HT1080 (cell line): ENCODE results near the gene SLC9A4.

DNA sequence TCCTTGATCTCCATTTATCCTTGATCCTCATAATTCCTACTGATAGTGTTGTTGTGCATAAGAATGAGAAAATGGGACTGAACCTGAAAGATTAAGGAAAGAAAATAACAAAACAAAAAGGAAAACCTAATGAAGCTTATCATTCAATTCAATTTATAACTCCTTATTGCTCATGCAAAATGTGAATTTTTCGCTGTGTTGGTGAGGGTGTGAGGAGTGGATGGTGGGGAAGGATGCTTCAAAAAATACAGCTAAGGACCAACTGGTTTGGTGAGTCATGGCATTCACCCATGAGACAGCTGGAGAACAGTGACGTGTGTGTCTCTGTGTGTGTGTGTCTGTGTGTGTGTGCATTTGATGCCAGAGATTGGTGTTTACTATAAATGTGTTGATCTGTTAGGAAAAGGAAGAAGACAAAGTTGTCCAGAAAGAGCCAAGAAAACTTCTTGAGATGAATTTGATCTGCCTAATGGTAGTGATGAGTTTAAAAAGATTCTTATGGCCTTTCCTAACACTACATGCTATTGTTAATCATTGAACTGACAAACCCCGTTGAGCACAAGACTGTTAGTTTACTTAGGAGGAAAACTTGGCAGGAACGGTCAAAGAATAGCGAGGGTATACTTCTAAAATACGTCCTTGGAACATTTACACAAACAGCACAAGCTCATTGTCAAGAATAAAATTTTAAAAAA, 36.5 kb upstream of the IL1R1 start:
RAMPAGE:
- cytosol, long total RNA = no peak
- long total RNA = no peak
- nucleus, long total RNA = no peak

DNA sequence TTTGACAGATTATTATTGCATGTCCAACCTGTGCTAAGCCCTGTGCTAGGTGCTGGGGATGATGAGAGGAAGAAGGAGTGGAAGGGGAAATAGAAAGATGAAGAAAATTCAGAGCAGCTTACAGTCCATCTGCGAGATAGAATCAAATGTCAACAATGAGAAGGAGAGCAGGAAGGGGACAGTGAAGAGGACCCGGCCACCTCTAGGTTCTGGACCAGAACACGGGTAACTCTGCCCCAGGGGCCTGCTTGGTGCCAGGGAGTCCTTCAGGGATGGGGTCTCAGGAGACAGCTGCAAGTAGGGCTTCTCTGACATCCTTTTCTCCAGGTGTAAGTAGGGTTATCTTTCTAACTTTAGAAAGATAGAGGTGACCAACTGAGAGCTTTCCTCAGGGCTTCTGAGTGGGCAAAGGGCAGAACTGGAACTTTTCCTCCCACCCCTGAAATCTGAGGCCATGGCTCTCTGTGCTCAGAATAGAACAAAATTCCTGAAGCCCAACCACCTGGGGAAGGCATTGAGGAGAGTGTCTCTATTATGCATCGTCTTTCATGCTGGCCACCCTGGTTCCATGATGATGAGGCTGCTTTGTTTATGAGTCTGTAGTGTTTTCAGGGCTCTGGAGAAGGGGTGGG, 30.9 kb upstream of the IL1R1 start:
RAMPAGE:
- cytosol, long total RNA = no peak
- long total RNA = no peak
- nucleus, long total RNA = no peak

GRCh38 chr2:102155436-102156340, 13.1 kb downstream of the IL1R1 start:
RAMPAGE:
- cytosol, long total RNA = no peak
- long total RNA = no peak
- nucleus, long total RNA = no peak

DNA sequence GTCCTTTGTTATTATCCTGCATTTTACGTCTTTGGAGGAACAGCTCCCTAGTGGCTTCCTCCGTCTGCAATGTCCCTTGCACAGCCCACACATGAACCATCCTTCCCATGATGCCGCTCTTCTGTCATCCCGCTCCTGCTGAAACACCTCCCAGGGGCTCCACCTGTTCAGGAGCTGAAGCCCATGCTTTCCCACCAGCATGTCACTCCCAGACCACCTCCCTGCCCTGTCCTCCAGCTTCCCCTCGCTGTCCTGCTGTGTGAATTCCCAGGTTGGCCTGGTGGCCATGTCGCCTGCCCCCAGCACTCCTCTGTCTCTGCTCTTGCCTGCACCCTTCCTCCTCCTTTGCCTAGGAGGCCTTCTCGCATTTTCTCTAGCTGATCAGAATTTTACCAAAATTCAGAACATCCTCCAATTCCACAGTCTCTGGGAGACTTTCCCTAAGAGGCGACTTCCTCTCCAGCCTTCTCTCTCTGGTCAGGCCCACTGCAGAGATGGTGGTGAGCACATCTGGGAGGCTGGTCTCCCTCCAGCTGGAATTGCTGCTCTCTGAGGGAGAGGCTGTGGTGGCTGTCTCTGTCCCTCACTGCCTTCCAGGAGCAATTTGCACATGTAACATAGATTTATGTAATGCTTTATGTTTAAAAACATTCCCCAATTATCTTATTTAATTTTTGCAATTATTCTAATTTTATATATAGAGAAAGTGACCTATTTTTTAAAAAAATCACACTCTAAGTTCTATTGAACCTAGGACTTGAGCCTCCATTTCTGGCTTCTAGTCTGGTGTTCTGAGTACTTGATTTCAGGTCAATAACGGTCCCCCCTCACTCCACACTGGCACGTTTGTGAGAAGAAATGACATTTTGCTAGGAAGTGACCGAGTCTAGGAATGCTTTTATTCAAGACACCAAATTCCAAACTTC, 8.8 kb upstream of the IL1RL2 start:
RAMPAGE:
- cytosol, long total RNA = no peak
- long total RNA = no peak
- nucleus, long total RNA = no peak

GRCh38 chr2:102240567-102241262, 53.9 kb downstream of the IL1RL2 start:
RAMPAGE:
- cytosol, long total RNA = no peak
- long total RNA = no peak
- nucleus, long total RNA = no peak

DNA sequence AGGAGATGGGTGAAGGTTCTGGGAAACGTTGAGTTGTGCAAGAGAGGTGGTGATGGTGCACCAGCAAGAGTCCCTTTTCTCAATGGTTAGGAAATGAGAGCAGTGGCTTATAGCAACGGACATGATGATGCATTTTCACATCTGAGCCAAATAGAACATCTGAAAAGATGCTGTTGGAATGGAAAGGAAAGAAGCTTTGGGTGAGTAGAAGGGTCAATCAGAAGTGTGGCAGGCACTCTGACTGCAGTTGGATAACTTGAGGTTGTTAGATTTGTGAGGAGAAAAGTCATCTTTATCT, 48.6 kb upstream of the IL1RL1 start:
RAMPAGE:
- cytosol, long total RNA = no peak
- long total RNA = no peak
- nucleus, long total RNA = no peak

GRCh38 chr2:102421680-102422448, 1.1 kb upstream of the IL18RAP start:
RAMPAGE:
- cytosol, long total RNA = no peak
- long total RNA = no peak
- nucleus, long total RNA = no peak

RAMPAGE:
- cytosol, long total RNA = no peak
- long total RNA = no peak
- nucleus, long total RNA = no peak
These were observed at the start of gene SLC9A4 for GRCh38 chr2:102473041-102473544. TSS of gene SLC9A4 (plus strand) at chr2:102473226.

GRCh38 chr2:102664390-102664853, 45.1 kb downstream of the SLC9A2 start:
RAMPAGE:
- cytosol, long total RNA = no peak
- long total RNA = no peak
- nucleus, long total RNA = no peak

GRCh38 chr2:104862420-104862926, 8.6 kb downstream of the POU3F3 start:
RAMPAGE:
- cytosol, long total RNA = no peak
- long total RNA = no peak
- nucleus, long total RNA = no peak

DNA sequence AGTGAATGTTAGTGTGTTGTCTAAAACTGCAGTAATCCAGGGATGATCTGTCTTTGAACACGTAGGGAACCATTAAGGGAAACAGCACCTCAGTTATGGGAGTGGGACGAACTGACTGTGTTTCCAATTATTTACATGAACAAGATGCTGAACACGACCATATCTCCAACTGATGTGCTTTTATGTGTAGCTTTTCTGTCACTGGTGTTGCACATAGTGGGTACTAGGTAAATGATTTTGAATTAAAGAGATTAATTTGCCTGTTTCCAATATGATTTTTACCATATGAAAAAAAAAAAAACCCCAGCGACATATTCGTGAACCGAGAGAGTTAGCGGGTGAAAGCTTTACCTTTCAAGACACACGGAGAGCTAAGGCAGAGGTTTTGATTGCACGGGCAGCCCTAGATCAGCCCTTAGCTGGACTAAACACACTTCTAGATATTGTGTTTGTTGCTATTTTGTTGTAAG, 78.7 kb downstream of the POU3F3 start:
RAMPAGE:
- cytosol, long total RNA = no peak
- long total RNA = no peak
- nucleus, long total RNA = no peak

GRCh38 chr2:105102700-105103531, 65.0 kb downstream of the MRPS9 start:
RAMPAGE:
- cytosol, long total RNA = no peak
- long total RNA = no peak
- nucleus, long total RNA = no peak

RAMPAGE:
- cytosol, long total RNA = no peak
- long total RNA = no peak
- nucleus, long total RNA = no peak
These were observed 18.8 kb downstream of the FHL2 start for GRCh38 chr2:105379843-105380576.

DNA sequence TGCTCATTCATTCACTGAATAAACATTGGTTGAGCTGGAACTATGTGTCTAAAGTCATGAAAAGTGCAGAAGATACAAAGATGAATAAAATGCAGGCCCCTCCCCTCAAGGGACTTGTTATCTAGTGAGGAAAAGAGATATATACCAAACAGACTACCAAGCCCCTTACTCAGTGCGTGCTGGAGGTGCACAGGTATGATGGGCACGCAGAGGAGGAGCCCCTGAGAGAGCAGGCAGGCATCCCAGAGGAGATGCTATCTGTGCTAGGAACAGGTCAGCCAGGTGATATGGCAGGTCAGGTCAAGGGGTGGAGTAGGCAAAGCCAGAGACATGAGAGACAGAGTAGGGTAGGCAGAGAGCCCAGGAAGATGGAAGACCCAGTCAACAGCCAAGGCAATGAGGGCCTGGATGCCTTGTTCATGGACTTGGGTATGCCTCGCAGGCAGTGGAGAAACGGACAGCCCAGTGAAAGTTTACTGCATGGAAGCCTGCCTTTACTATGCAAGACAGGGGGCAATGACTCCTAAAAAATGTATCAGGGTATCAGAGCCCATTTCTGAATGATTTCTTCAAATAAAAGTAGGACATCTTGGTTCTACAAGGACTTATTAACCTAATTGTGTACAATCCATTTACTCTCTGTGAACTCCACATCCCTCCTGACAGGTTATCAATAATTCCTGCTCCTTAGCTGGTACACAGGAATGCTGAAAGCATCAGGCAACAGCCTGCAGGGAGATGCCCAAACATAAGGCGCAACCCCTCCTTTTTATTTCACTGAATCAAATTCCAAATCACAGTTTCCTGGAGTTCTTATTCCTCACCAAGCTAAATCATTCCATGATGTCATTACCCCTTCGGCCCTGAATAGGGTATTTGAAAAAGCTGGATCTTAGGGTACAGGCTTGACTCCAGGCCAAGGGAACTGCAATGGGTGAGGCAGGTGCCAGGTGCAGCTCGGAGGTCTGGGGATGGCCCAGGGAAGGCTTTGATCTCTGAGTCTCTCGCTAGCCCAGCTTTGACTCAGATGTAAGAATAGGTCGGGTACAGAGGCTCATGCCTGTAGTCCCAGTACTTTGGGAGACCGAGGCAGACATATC, 7.3 kb downstream of the FHL2 start:
RAMPAGE:
- cytosol, long total RNA = no peak
- long total RNA = no peak
- nucleus, long total RNA = no peak

RAMPAGE:
- cytosol, long total RNA = no peak
- long total RNA = no peak
- nucleus, long total RNA = no peak
These were observed 116.5 kb upstream of the FHL2 start for GRCh38 chr2:105515320-105515720.

GRCh38 chr2:105771844-105772206, 27.1 kb downstream of the NCK2 start:
RAMPAGE:
- cytosol, long total RNA = no peak
- long total RNA = no peak
- nucleus, long total RNA = no peak

GRCh38 chr2:105772483-105772922, 27.8 kb downstream of the NCK2 start:
RAMPAGE:
- cytosol, long total RNA = no peak
- long total RNA = no peak
- nucleus, long total RNA = no peak

RAMPAGE:
- cytosol, long total RNA = no peak
- long total RNA = no peak
- nucleus, long total RNA = no peak
These were observed 50.7 kb downstream of the NCK2 start for GRCh38 chr2:105795228-105796035.

DNA sequence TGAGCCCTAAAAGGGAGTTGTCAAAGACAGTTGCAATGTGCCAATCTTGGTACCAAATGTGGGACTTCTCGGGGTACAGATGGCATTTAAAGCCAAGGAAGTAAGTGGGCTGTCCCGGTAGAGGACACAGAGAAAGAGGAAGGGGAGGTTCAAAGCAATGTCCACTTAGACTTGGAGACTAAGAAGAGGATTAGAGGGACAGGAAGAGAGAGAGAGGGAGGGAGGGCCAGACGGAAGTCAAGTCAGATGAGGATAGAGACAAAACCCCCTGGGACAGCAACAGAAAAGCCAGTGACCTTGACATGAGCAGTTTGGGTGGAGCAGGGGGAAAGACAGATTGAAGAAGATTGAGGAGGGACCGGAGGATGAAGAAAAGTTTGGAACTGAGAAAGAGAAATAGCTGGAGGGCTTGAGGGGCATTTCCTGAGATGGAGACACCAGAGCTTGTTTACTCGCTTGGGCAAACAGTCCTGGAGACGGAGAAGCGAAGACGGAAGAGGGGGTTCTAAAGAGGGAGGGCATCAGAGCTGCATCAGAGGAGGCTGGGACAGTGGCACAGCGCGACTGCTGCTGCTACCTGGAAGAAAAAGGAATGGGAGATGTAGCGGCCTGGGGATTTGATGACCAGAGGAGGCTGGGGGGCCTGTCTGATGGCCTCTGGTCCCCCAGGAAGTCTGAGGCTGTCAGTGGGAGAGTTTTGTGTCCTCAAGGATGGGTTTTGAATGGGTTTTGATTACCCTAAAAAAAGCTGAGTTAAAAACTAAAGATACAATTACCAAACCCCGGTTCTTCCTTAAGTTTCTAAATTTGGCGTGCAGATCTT, 156.1 kb upstream of the ECRG4 start:
RAMPAGE:
- cytosol, long total RNA = no peak
- long total RNA = no peak
- nucleus, long total RNA = no peak

GRCh38 chr2:105927327-105927675, 138.2 kb upstream of the ECRG4 start:
RAMPAGE:
- cytosol, long total RNA = no peak
- long total RNA = no peak
- nucleus, long total RNA = no peak